Esophagus muscularis mucosa (tissue), 4 donors: ENCODE measurements around a stretch of chr16.

DNA sequence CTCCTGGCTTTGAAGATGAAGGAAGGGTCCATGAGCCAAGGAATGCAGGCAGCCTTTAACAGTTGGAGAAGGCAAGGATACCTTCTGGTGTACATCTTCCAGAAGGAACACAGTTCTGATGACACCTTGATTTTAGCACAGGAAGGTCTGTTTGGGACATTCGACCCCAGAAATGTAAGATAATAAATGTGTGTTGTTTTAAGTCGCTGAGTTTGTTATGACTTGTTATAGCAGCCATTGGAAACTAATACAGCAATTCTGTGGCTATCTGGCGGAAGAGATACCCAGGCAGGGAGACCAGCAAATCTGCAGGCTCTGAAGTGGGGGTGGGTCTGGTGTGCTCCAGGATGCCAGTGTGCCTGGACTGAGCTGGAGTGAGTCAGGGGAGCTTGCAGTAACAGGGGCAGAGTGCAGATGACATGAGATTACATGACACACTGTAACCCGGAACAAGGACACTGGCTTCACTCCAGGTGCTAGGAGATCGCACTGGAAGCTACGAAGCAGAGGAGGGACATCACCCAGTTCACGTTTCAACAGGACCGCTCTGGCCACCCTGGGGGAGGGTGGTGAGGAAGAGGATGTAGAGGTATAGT is 475.4 kb downstream of the CDH13 start:
- PRO-cap, result no peak
- RAMPAGE, long total RNA, 4 experiments, result no peak in any of the 4 experiments

GRCh38 chr16:83288883-83289233 is 518.9 kb upstream of the HSBP1 start:
- PRO-cap, result no peak
- RAMPAGE, long total RNA, 4 experiments, result no peak in any of the 4 experiments

- PRO-cap, result no peak
- RAMPAGE, long total RNA, 4 experiments, result no peak in any of the 4 experiments
Observed at GRCh38 chr16:83581787-83581986, 226.1 kb upstream of the HSBP1 start.

DNA sequence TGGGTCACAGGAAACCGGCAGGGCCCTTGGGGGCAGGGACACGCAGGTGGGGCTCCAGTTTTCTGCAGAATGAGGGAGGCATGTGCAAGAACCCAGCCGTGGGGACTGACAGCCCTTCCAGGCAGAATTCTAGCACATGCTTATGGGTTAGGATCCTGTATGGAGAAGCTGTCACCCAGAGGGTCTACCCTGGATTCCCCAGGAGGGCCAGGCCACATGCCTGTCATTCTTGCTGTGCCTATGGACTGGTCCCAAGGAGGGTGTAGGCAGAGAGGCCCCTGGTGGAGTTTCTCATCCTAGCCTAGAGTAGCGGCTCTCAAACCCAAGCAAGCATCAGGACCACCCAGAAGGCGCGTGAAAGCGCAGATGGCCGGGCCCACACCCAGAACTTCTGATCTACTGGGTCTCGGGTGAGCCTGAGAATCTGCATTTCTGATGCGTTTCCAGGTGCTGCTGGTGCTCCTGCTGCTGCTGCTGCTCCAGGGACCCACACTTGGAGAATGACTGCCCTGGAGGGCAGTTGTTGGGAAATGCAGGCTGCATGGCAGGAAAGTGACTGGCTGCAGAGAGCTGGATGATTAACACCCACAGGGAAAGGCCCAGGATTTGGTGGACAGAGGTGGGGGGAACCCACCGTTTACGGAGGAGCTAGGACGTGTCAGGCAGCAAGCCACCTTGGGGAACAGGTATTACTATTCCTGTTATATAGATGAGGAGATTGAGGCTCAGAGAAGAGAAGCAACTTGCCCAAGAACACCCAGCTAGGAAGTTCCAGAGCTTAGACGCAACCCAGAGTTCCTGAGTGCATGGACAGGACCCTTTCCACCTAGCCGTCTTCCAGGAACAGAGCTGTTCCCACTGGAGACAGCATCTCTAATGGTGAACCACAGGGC is 9.4 kb upstream of the OSGIN1 start:
- PRO-cap, result no peak
- RAMPAGE, long total RNA, 4 experiments, result no peak in any of the 4 experiments

- PRO-cap, result no peak
- RAMPAGE, long total RNA, 4 experiments, result no peak in any of the 4 experiments
Observed at GRCh38 chr16:84074786-84075297, 32.2 kb upstream of the SLC38A8 start.

DNA sequence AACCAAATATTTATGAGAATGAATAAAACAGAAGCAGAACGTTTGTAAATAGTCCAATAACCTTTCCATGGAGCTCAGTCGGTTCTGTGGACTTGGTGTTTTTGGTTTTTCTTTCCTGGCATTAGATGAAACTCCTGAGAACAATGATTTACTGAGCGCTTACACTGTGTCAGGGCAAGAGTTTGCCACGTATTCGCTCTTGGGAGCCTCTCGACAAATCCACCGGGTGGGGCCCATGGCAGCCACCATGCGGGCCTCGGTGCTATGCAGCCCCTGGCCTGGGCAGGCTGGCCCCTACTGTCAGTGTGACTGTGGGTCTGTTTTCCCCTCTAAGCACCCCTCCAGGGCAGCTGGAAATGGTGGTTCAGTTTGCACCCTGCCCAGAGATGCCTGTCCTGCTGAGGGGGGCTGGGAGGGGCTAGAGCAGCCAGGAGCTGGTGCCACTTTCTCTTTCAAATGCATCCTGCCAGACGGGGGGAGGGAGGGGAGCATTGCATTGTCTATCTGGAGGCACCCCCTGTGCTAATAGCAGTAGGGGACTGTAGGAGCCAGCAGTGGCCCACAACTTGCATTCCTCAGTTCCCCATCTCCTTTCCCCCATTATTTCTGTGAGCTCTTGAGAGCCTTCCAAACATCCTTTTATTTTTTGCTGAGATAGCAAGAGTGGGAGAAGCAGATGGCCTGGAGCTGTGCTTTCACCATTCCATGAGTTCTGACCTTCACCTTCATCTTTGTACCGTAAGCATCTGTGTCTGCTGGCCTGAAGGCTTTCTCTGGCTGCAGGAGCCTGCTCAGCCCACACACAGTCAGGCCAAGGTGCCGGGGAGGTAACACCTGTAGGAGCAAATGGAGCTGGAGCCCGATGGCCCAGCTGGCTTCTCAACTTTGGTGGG is 5.0 kb downstream of the WFDC1 start:
- PRO-cap, result no peak
- RAMPAGE, long total RNA, 4 experiments, result no peak in any of the 4 experiments

GRCh38 chr16:84320496-84320748 is 25.7 kb downstream of the WFDC1 start:
- PRO-cap, result unidirectional peak, minus-strand start at chr16:84320638
- RAMPAGE, long total RNA, 4 experiments, result no peak in any of the 4 experiments

GRCh38 chr16:84505374-84505669 is 863 bp upstream of the MEAK7 start:
- PRO-cap, result no peak
- RAMPAGE, long total RNA, 4 experiments, result no peak in any of the 4 experiments

DNA sequence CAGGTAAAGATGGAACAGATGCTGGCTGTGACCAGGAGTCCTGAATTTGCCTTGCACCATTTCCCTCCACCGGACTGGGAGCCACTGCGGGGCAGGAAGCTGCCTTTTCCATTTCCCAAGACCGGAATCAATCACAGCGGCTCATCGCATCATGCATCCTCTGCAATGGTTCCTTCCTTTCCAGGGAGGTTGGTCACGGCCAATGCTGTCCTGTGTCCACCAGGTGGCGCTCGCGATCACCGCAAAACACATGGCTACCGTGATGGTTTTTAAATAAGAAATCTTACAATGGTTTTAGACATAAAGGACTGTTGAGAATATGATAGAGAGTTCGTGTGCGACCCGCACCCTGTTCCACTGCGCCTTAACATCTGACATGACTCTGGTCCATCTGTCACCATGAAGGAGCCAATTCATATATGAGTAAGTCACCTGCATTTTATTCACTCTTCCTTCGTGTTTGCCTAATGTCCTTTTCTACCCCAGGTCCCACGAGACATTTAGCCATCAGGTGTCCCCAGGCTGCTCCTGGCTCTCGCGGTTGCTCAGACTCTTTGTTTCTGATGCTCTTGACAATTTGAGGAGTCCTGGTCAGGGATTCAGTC is 6.9 kb upstream of the MEAK7 start:
- PRO-cap, result no peak
- RAMPAGE, long total RNA, 4 experiments, result no peak in any of the 4 experiments

DNA sequence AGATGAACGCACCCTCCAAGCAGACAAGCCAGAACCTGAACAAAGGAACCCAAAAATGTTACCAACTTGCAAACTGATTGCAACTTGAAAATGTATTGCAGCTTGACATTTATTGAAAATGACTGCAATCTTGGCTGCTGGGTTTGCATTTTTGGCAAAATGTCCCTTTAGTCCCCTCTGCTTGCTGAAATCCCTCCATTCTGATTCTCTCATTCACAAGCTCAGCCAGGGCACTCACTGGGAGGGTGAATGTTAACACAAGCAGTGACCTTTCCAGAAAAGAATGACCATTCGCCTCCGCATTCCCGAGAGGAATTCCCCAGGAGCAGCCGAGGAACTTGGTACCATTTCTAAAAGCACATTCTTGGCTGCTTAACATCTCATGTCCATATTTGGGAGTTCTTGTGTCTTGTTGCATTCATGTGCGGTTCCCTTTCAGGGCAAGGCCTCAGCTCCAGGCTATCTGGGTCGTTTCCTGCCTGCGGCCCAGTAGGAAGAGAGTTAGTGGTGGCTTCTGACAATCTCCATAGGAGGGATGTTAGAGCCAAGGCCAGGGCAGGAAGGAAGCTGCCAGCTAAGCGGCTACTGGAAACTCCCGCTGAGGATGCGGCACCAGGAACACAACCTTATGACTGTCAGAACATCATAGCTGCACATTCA is 27.7 kb upstream of the MEAK7 start:
- PRO-cap, result bidirectional peak, plus-strand start at position 541 of the sequence, minus-strand start at position 317 of the sequence
- RAMPAGE, long total RNA, 4 experiments, result no peak in any of the 4 experiments

DNA sequence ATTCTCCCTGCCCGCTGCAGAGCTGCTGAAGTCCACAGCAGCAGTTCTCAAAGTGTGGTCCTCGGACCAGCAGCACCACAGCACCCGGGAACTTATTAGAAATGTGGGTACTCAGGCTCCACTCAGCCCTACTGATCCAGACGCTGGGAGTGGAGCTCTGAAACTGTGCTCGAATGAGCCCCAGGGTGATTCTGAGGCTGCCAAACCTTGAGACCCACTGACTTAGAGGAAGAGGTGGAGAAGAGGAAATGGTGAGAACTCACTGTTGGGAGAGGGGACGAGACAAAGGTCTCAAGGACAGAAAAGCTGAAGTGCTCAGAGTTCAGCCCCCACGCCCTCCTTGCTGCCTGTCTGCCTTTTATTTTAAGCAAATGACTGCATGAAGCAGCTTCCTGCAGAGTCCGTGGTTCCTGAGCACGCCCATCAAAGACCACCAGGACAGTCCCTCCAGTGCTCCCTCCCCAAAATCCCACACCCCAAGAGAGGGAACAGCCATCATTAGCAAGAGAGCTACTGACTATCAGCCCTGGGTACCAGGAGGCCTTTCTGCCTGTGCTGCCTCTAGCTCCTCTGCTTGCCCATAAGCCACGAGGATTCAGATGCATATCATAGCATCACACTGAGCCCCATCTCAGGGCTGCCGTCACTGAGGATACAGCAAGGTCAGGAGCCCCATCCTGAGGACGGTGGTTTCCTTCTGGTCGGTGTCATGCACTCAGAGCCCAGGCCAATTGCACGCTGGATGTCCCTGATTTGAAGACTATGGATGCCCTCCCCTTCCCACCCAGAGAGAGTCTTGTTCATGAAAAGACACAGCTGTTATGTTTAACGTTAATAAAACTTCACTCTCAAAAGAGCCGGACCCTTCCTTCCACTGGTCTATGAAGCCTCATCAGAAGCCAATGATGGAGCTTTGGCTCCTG is 20.2 kb downstream of the COTL1 start:
- PRO-cap, result no peak
- RAMPAGE, long total RNA, 4 experiments, result no peak in any of the 4 experiments

- PRO-cap, result no peak
- RAMPAGE, long total RNA, 4 experiments, result no peak in any of the 4 experiments
Observed at GRCh38 chr16:84611711-84612010, 6.2 kb downstream of the COTL1 start.

GRCh38 chr16:84613554-84614710 is 3.9 kb downstream of the COTL1 start:
- PRO-cap, result no peak
- RAMPAGE, long total RNA, 4 experiments, result no peak in any of the 4 experiments

DNA sequence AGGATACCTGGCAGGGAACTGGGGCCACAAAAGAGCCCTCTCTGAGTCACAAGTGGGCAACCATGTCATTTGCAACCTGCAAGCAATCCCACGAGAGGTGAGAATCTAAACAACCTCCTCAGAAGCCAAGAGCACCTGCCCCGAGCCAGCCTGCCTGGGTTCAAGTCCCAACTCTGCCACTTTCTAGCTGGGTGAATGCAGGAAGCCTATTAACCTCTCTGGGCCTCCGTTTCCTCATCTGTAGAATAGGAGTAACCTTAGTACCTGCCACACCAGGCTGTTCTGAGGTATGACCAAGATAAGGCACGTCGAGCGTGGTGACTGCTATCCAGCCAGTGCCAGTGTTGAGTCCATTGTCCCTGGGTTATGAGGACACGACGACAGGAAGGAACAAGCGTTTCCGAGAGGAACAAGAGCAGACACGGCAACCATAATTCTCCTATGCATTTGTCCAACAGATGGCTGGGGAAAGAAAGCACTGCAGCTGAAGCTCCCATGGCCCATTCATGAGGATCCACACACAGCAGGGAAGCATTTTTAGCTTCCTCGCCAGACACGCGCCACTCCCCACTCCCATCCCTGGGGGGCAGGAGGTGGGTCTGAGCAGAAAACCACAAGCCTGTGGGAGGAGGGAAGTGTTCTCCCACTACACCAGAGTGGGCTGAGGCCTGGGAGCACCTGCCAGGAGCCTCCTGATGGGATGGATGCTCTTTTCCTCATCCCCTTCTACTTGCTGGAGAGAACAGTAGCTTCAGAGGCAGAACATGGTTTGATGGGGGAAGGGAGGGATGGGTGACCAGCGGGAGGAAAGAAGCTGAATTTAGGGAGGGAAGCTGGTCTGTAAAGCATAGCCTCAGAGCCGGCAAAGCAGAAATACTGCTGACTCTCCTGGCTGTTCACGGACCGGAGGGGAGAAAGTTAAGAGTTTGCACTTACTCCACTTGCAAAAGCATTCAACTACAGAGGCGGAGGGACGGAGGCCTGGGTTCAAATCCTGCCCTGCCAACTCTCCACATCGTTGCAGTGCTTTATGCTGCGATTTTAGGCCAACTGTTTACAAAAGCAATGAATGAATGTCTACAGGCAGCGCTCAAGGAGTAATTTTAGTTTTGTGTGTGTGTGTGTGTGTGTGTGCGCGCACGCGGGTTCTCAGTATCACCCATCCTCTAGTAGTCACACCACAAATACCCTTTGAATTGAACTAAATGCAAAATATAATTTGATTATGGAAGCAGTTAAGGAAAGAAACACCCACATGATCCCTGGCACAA is 2.7 kb downstream of the COTL1 start:
- PRO-cap, result no peak
- RAMPAGE, long total RNA, 4 experiments, result no peak in any of the 4 experiments

DNA sequence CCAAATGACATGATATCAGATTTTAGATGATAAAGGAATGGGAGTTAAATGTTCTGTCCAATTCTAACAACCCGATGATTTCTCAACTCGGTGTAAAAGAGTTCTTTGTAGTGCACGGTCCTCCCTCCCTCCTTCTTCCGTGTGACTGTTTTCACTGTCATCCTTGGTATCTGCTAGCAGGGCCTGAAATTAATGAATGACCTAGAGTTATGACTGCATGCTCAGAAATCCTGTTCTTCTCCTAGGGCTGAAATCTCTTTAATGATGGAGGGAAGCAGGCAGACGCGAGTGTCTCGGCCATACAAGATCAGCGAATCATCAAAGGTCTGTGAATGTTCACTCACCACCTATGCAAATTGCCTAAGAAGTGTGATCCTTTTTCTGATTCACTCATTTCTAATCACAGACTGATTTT is 2.3 kb downstream of the KLHL36 start:
- PRO-cap, result unidirectional peak, minus-strand start at position 143 of the sequence
- RAMPAGE, long total RNA, 4 experiments, result no peak in any of the 4 experiments

DNA sequence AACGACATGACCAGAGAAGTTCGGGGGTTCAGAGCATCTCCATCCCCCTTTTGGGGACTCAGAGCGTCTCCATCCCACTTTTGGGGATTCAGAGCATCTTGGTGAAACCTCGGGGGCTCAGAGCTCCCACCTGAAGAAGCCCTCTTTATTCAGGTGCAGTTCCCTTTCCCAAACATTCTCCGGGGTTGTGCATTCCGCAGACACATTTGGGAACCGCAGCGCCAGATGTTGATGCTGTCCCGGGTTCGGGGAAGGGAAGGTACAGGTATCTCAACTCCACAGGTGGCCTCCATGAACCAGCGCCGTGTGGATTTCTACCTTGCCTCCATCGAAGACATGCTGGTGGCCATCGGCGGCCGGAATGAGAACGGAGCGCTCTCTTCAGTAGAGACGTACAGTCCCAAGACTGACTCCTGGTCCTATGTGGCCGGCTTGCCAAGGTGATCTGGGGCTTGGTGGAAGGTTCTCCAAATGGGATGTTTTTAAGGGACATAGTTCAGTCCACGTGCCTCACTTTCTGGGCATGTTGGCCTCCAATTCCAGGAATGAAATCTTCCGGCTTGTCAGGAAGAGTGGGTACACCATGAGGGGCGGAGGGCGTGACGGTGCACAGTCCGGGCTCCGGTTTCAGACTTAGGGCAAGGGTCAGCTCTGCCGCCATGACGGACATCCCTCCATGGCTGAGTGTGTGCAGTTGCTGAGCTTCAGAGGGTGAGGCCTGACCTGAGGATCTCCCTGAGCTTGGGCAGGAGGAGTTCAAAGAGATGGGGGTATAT is 11.4 kb downstream of the KLHL36 start:
- PRO-cap, result no peak
- RAMPAGE, long total RNA, 4 experiments, result no peak in any of the 4 experiments

DNA sequence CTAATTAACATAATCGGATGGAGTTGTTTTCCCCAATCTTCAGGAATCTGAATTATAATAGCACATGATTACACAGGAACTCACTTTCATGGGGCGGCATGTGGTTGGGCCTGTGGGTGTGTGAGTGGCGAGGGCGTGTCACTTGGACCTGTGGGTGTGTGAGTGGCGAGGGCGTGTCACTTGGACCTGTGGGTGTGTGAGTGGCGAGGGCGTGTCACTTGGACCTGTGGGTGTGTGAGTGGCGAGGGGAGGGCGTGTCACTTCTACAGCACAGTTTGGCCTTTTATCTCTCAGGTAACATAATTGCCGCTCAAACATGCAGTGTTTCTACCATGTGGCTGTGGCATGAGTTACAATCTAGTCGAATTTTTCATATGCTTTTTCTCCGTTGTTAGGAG is 36.1 kb downstream of the USP10 start:
- PRO-cap, result no peak
- RAMPAGE, long total RNA, 4 experiments, result no peak in any of the 4 experiments

- PRO-cap, result no peak
- RAMPAGE, long total RNA, 4 experiments, result no peak in any of the 4 experiments
Observed at GRCh38 chr16:84737630-84738300, 38.0 kb downstream of the USP10 start.

- PRO-cap, result no peak
- RAMPAGE, long total RNA, 4 experiments, result no peak in any of the 4 experiments
Observed at GRCh38 chr16:84751331-84751856, 51.6 kb downstream of the USP10 start.

DNA sequence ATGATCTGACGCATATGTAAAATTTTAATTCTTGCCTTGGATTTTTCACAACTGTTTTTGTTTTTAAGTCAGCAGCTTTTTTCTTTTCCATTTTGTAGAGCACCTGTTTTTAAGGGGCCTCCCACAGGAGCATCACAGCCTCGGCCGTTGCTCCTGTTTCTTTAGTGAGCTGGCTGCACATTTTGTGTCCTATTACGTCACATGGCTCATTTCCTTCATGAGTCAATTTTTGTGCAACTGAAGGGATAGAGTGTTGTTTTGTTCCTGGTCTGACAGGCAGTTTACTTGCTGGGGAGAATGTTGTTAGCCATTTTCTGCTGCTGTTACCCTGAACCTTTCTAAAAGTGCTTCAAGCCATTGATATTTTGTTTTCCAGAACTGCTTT is 45.0 kb upstream of the CRISPLD2 start:
- PRO-cap, result bidirectional peak, plus-strand start at position 248 of the sequence, minus-strand start at position 163 of the sequence
- RAMPAGE, long total RNA, 4 experiments, result start-site peak on the plus strand in 1 of 4 experiments, centred at position 282 of the sequence, 87 reads per replicate